Foreskin fibroblast (primary cell): Measurements from ENCODE around the gene SNAP91.

GRCh38 chr6:75749500-75749994 lies 508 bp downstream of the MYO6 start:
- RRBS: 2% methylated on average over 7 of the region's 18 CpGs

DNA sequence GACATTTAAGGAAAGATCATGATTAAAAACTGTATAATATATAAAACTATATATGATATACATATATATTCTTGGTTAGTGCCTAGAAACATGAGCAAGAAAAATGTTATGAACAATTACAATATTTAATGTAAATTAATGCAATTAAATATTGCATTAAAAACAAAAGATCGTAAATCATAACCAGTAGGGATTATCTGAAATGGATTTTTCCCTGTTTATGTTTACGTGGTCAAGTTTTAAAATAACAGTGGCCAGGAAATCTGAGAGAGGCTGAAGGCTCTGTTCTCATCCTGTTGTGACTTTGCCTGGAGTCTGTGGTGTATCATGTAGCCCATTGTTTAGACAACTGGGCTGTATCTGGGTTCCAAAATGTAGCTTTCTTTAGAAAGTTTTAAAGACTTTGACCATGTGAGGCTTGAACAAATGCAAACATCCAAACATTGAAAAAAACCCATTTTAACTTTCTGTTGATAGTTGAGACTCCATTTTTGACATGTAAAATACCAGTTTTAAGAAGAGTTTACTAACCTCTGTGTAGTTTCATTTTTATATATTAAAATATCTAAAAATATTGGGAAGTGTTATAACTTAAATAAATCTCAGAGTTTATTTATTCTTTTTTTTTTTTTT lies 2.5 kb downstream of the MYO6 start:
- RRBS: no CpG with 5 or more reads among the region's 2 CpGs

GRCh38 chr6:75793561-75794242 lies 44.7 kb downstream of the MYO6 start:
- RRBS: no CpG with 5 or more reads among the region's 4 CpGs

DNA sequence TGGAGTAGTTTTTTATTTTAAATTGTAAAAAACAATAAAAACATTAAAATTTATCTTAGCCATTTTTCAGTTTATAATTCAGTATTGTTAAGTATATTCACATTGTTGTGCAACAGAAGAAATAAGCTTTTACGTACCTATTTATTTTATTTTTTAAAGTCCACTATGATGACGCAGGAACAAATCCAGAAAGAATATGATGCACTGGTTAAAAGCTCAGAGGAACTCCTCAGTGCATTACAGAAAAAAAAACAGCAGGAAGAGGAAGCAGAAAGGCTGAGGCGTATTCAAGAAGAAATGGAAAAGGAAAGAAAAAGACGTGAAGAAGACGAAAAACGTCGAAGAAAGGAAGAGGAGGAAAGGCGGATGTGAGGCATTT lies 140.8 kb downstream of the MYO6 start:
- RRBS: no CpG with 5 or more reads among the region's 8 CpGs

DNA sequence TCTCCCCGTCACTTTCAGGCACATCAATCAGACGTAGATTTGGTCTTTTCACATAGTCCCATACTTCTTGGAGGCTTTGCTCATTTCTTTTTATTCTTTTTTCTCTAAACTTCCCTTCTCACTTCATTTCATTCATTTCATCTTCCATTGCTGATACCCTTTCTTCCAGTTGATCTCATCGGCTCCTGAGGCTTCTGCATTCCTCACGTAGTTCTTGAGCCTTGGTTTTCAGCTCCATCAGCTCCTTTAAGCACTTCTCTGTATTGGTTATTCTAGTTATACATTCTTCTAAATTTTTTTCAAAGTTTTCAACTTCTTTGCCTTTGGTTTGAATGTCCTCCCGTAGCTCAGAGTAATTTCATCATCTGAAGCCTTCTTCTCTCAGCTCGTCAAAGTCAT lies 376.2 kb downstream of the HTR1B start:
- RRBS: no CpG with 5 or more reads among the region's 6 CpGs

- RRBS: no CpG with 5 or more reads among the region's 2 CpGs
Measured at GRCh38 chr6:77461326-77461612, 2.0 kb downstream of the HTR1B start.

GRCh38 chr6:79878111-79878810 lies 69.1 kb downstream of the ELOVL4 start:
- RRBS: no CpG with 5 or more reads among the region's 6 CpGs

GRCh38 chr6:81751418-81752586 lies 679 bp downstream of the TENT5A start:
- RRBS: no CpG with 5 or more reads among the region's 114 CpGs

DNA sequence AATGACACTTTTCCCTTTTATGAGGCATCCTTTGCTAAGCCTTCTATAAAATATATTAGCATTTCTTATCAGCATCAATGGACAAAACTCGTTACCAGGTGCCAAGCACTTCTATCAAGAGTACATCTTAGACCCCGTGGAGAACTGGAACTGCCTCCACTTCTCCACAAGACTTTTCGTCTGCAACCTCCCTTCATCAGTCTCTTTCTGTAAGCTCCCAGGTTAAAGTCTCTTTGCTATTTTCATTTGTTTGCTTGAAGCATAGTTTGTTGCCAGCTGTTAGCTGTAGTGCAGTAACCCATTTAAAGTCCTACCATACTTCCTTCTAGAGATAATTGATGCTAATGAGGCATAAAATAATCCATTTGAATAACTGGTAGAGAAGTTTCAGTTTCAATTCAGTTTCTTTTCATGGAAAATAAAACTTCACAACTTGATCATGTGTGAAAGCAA lies 68.3 kb upstream of the TENT5A start:
- RRBS: no CpG with 5 or more reads among the region's 3 CpGs

DNA sequence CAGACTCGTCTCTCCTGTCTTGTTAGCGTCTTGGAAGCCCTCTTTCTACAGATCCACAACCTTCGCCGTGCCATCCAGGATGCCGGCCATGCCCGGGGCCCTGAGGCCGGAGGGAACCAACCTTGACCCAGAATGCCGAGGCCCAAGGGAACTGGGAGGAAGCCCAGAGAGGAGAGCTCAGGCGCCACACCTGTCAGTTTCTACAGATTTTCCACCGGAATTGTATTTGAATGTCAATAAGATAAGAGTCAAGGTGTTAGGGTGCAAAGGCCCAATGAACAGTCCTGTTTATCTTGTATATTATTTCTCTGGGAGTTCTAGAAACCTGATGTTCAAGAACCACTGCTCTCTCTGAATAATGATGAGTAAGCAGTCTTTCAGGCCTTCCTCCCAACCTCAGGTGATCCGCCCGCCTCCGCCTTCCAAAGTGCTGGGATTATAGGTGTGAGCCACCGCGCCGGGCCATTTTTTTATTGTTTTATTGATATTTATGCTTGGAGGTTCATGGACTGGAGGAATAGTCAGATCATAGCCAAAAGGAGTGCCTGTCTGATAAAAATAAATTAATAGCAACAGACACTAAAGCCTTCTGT lies 858 bp upstream of the ME1 start:
- RRBS: 90% methylated on average over 4 of the region's 16 CpGs

DNA sequence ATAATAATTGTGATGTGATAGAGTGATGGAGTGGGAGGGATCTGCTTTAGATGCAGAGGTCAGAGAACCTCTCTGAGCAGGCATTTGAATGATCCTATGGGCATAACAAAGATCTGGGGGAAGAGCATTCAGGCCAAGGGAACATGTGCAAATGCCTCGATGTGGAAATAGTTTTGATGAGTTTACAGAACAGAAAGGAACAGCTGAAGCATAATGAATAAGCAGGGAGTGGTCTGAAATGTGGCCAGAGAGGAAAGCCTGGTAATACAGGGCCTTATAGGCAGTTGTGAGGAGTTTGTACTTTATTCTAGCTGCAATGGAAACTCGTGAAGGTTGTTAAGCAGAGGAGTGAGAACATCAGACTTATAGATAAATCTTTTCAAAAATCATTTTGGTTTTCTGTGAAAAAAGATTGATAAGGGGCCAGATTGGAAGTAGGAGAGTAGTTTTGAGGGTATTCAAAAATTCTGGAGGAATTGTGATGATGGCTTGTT lies 33.1 kb upstream of the ME1 start:
- RRBS: no CpG with 5 or more reads among the region's 2 CpGs

- RRBS: no CpG with 5 or more reads among the region's 3 CpGs
Measured at GRCh38 chr6:83464723-83465136, 33.9 kb upstream of the ME1 start.

GRCh38 chr6:83709002-83709842 lies at the start of gene SNAP91:
SNAP91 (minus strand) TSS chr6:83709101.
- RRBS: 2% methylated on average over 24 of the region's 83 CpGs

DNA sequence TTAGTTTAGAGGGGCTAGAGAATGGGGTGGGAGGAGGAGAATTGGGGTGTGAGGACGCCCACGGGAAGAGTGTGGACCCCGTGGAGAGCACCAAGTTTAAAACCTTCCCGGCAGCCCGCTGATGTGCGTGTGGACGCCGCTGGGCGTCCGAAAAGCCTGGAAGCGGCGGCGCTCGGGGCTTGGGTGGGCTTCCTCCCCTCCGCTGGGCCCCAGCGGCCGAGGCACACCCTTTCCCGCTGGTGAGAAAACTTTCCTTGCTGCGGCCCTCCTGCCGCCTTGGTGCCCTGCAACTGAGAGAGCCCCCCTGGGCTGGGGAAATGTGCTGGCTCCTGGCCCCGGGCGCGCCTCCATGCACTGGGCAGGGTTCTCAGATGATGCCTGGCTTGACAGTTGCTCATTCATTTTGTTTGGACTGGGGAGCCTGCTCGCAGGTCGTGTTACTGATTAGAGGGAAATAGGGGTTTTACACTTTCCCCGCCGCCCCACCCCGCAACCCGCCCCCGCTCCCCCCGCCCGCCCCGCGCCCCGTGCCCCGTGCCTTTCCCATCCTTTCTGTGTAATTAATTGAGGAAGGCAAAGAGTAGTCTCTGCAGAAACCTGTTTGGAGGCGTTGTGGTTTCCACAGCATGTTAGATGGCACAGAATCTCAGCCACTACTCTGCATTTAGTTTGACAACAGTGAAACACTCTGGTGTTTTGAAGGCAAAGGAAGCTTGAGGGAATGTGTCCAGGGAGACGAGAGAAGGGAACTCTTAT lies 600 bp downstream of the MRAP2 start:
- RRBS: no CpG with 5 or more reads among the region's 38 CpGs

- RRBS: no CpG with 5 or more reads among the region's 5 CpGs
Measured at GRCh38 chr6:84184121-84185391, 42.9 kb downstream of the CEP162 start.

DNA sequence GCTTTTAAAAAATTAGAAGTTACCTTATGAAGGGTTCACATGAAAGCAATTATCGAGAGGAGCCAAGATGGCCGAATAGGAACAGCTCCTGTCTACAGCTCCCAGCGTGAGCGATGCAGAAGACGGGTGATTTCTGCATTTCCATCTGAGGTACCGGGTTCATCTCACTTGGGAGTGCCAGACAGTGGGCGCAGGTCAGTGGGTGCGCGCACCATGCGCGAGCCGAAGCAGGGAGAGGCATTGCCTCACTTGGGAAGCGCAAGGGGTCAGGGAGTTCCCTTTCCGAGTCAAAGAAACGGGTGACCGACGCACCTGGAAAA lies 138.1 kb downstream of the TBX18 start:
- RRBS: no CpG with 5 or more reads among the region's 17 CpGs

- RRBS: no CpG with 5 or more reads among the region's 4 CpGs
Measured at GRCh38 chr6:85389913-85390642, 59.8 kb upstream of the NT5E start.